ENCODE results near the genes WARS2, HSD3B1 and NOTCH2.

- PRO-cap, 3 experiments, result peak in 3 of 3 experiments; most common plus-strand start chr1:119140417 (in 2); most common minus-strand start chr1:119140309 (in 3)
- RAMPAGE, long total RNA, result no peak
Observed at GRCh38 chr1:119139875-119140879, at the start of gene WARS2. TSS of gene WARS2 (minus strand) at chr1:119140653.

DNA sequence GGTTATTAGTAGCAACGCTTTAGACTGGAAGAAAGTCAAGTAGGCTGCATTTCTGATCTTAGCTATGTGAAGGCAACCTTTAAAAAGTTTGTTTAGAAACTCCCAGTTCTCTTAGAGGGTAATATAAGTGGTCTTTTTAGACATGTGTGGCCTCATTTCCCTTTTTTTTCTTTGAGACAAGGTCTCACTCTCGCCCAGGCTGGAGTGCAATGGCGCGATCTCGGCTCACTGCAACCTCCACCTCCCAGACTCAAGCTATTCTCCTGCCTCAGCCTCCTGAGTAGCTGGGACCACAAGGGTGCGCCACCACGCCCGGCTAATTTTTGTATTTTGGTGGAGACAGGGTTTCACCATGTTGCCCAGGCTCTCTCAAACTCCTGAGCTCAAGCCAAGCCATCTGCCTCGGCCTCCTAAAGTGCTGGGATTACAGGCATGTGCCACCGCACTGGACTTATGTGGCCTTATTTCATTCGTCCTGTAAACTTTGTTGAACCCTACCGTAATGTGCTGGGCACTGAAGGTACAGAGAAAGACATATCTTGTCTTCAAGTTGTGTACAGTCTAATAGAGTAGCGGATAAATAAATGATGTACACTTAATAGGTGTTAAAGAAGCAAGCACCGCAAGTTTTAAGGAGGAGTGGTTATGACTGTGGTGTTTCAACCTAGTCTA is 563 bp upstream of the WARS2 start:
- PRO-cap, 3 experiments, result no peak in any of the 3 experiments
- RAMPAGE, long total RNA, result no peak

- PRO-cap, 3 experiments, result no peak in any of the 3 experiments
- RAMPAGE, long total RNA, result no peak
Observed at GRCh38 chr1:119507014-119507468, at the start of gene HSD3B1. TSS of gene HSD3B1 (plus strand) at chr1:119507210.

GRCh38 chr1:119645630-119646331 is 2.3 kb downstream of the ZNF697 start:
- PRO-cap, 3 experiments, result no peak in any of the 3 experiments
- RAMPAGE, long total RNA, result no peak

- PRO-cap, 3 experiments, result no peak in any of the 3 experiments
- RAMPAGE, long total RNA, result no peak
Observed at GRCh38 chr1:119737167-119737832, 25.6 kb downstream of the PHGDH start.

- PRO-cap, 3 experiments, result no peak in any of the 3 experiments
- RAMPAGE, long total RNA, result no peak
Observed at GRCh38 chr1:119767953-119768617, 620 bp downstream of the HMGCS2 start.

GRCh38 chr1:119772772-119773290 is 4.1 kb upstream of the HMGCS2 start:
- PRO-cap, 3 experiments, result no peak in any of the 3 experiments
- RAMPAGE, long total RNA, result no peak

- PRO-cap, 3 experiments, result no peak in any of the 3 experiments
- RAMPAGE, long total RNA, result no peak
Observed at GRCh38 chr1:119783840-119784530, 15.3 kb upstream of the HMGCS2 start.

GRCh38 chr1:119915754-119916910 is 19.8 kb upstream of the ADAM30 start:
- PRO-cap, 3 experiments, result no peak in any of the 3 experiments
- RAMPAGE, long total RNA, result no peak

DNA sequence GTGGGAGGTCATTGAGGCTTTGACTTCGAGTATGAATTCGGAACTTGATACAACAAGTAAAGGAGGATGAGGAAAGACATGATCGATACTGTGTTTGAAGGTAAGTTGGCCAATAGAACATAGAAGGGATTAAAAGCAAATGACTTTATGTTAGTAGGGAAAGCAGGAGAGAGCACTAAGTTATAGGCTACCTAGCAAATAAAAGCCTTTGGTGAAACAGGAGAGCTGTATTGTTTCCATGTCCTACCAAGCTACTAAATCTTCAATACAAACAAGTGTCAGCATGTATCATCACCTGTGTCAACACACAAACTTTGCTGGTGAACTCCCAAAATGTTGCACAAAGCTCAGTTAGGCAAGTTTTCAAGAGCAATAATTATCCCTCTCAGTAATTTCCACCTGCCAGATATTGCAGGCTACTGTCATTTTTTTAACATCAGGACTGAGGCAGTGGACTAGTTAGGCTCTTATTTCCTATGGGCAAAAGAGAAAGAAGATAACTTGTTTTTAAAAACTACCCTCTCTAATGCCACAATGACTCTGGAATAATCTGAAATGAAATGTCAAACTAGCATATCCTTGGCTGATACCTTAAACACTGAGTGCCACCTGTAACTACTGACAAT is 77.7 kb upstream of the ADAM30 start:
- PRO-cap, 3 experiments, result no peak in any of the 3 experiments
- RAMPAGE, long total RNA, result no peak

- PRO-cap, 3 experiments, result no peak in any of the 3 experiments
- RAMPAGE, long total RNA, result no peak
Observed at GRCh38 chr1:119980078-119980486, 83.8 kb upstream of the ADAM30 start.

- PRO-cap, 3 experiments, result no peak in any of the 3 experiments
- RAMPAGE, long total RNA, result no peak
Observed at GRCh38 chr1:120069150-120070007, at the start of gene NOTCH2. TSS of gene NOTCH2 (minus strand) at chr1:120069662.

DNA sequence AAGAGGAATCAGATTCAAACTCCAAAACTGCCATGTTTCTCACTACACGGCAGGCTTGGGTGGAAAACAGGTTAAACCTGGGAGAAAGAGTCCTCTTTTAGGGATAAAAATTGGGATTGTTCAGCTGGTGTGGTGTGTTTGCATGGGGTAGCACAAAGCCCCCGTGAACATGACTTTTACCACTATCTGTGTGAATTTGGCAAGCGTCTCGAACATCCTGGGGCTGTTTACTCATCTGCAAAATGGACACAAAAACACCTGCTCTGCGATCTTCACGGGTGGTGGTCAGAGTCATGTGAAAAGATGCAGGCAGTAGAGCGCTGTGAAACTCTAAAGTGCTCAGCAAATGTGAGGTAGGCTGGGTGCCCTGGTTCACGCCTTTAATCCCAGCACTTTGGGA is 39.6 kb upstream of the NOTCH2 start:
- PRO-cap, 3 experiments, result no peak in any of the 3 experiments
- RAMPAGE, long total RNA, result no peak

- PRO-cap, 3 experiments, result no peak in any of the 3 experiments
- RAMPAGE, long total RNA, result no peak
Observed at GRCh38 chr1:120465949-120466455, 51.2 kb downstream of the NBPF8 start.

- PRO-cap, 3 experiments, result no peak in any of the 3 experiments
- RAMPAGE, long total RNA, result no peak
Observed at GRCh38 chr1:120493833-120494677, 79.2 kb downstream of the NBPF8 start.

GRCh38 chr1:120529852-120530537 is 115.2 kb downstream of the NBPF8 start:
- PRO-cap, 3 experiments, result no peak in any of the 3 experiments
- RAMPAGE, long total RNA, result no peak

DNA sequence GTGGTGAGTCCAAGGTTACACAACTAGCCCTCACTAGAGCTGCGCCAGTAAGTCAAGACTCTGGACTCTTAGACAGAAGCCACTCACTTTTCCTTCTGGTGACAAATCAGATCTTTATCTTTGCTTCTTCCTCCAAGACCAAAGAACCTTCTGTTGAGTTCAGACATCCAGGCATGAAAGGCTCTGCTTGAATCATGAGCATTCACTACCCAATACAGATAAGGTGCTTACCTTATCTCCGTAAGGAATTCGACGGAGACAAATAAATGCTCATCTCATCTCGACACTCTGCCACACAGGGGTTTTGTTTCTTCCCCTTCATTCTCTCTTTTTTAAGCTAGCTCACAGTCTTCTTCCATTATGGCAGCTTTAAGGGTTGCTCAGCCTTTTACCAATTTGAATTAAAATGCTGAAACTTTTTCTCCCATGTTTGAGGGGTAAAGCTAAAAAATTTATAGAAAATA is 116.8 kb downstream of the NBPF8 start:
- PRO-cap, 3 experiments, result no peak in any of the 3 experiments
- RAMPAGE, long total RNA, result no peak

GRCh38 chr1:120952197-120952780 is 62.7 kb downstream of the PPIAL4A start:
- PRO-cap, 3 experiments, result no peak in any of the 3 experiments
- RAMPAGE, long total RNA, result no peak

DNA sequence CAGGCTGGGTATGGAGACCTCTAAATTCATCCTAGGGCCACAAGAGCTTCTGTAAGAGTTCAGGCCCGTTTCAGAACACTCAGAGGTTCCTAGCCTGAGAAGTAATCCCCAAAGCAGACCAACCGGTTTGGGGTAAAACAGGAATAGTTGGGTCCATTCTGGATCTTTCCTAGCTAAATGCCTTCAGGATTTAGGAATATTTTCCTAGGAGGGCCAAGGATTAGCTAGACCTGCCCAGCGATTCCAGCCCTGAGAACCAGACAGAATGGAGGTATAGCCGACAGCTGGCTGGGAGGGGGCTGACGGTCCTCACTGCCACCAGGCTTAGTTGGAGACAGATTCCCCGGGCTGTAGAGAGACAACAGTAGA is 85.8 kb downstream of the FAM72B start:
- PRO-cap, 3 experiments, result peak in 1 of 3 experiments; most common minus-strand start position 286 of the sequence (in 1)
- RAMPAGE, long total RNA, result no peak

- PRO-cap, 3 experiments, result no peak in any of the 3 experiments
- RAMPAGE, long total RNA, result no peak
Observed at GRCh38 chr1:121118238-121118864, 65.8 kb downstream of the FAM72B start.